Tibial nerve (tissue), 3 donors: ENCODE measurements around the genes RBMX, MAGEC1 and FMR1NB.

- PRO-cap, result no peak
- RAMPAGE, long total RNA, 3 experiments, result no peak in any of the 3 experiments
These were observed 32.8 kb downstream of the PABIR2 start for GRCh38 chrX:134764180-134764547.

DNA sequence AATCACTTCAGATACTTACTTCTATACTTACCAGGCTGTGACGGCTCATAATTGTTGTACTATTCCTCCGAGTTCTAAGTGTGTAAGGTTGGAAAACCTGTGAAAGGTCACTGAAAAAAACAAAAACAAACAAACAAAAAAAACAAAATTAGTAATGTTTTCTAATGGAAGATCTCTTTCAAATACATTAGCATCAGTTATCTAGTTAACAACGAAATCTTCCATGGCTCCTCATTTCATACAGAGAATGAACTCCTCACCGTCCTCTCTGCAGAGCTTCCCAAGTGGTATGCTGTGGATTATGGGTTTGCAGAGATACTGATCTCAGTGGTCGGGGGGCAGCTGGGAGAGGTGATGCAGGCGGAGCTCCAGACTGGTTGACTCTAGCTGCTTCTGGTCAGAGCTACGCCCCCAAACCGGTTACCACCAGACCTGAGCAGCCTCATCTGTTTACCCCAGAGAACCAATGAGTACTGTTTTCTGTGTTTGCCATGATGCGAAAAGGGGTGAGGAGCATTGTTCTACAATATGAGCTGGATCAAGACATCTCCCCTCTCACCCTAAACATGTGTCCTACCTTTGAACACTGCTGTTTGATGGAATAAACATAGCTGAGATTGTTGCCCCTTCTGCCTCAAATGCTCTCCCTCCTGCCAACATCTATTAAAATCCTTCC is 3.1 kb downstream of the PABIR2 start:
- PRO-cap, result no peak
- RAMPAGE, long total RNA, 3 experiments, result no peak in any of the 3 experiments

DNA sequence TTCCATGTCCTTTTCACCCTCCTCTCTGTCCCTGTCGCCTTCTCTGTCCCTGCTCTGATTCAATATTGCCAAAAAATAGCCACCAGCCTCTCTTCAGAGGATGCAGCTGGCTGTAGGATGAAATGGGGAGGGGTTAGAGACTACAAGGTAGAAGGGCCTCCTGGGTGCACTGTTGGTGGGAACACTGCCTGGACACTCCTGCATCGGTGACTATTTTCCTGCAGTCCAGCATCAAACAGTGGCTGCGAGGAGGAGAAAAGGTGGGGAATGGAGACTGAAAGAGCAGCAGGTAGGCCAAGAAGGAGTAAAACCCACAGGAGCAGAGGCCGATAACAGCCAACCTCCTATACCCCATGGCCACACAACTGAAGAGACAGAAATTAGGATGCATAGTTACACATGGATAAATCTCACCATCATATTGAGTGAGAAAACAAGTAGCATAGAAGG is 12.0 kb downstream of the ZNF75D start:
- PRO-cap, result no peak
- RAMPAGE, long total RNA, 3 experiments, result no peak in any of the 3 experiments

- PRO-cap, result no peak
- RAMPAGE, long total RNA, 3 experiments, result start-site peak on the plus strand in 1 of 3 experiments, at chrX:135360516-135360642 at its widest, 6 reads per replicate
These were observed 15.8 kb downstream of the ZNF449 start for GRCh38 chrX:135360142-135360957.

DNA sequence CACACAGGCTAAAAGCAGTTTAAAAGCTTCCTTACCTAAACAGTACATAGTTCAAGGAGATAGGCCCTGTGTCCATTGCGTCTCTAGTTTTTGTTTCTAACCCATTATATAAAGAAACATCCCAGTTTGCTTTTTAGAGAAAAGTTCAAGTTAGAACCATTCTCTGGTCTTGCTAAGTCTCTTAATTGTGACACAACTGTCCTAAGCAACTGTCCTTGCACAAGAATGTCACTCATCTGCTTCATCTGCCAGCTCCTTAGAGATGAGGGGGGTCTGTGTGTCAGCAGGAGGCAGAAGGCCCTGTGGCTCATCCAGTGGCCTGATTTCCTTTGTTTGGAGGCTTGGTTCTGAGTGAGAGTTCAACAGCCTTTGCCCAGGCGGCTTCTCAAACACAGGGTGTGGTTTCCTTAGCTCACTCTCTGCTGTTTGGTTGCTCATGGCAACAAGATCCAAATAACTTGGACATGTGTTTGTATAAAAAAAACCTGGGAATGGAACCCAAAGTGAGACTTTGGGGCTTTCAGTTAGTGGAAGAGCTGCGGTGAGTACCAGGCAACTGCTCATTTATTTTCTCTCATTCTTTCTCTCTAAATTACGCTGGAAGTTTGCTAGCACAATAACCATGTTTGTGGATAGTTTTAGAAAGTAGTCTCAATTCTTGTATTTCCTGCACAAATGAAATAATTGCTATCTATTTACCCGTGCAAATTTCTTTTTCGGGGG is 7.7 kb downstream of the FHL1 start:
- PRO-cap, result bidirectional peak, plus-strand start at position 527 of the sequence, minus-strand start at position 331 of the sequence
- RAMPAGE, long total RNA, 3 experiments, result start-site peak on the plus strand in 3 of 3 experiments, centred at positions 515 to 526 of the sequence, 26 to 1,002 reads per replicate

DNA sequence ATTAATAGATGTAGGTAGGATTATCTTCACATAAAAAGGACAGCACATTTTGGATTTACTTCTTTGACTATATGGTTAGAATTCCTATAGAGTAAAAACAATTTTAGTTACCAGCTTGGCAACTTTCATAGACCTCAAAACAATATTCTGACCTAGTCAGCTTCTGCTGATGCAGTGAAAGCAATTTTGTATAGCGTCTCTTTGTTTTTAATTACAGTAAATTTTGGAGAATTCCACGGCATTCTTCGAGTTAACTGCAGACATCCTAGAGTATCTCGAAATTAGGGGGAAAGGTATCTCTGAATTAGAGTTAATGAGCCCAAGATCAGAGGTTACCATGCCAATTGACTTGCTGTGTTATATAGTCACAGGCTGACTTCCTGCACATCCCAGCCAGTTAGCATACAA is 3.6 kb downstream of the BRS3 start:
- PRO-cap, result no peak
- RAMPAGE, long total RNA, 3 experiments, result no peak in any of the 3 experiments

- PRO-cap, result no peak
- RAMPAGE, long total RNA, 3 experiments, result no peak in any of the 3 experiments
These were observed 58.8 kb downstream of the CD40LG start for GRCh38 chrX:136706863-136707062.

DNA sequence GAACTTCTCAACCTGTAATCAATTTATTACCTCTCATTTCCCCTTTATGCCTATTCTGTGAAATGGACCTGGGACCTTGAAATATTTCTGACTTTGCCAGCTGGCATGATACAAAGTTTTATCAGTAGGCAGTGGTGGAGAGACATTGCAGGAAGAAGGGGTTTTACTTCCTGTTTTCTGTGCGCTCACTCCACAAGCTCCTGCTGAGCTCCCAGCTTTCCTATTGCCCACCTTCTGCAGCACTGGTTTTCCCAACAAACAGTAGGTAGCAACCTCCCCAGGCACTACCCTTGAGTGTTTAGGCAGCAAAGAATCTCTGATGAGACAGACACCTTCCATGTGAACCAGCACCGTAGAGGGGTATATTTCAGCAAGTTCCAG is 3.6 kb upstream of the ARHGEF6 start:
- PRO-cap, result no peak
- RAMPAGE, long total RNA, 3 experiments, result no peak in any of the 3 experiments

DNA sequence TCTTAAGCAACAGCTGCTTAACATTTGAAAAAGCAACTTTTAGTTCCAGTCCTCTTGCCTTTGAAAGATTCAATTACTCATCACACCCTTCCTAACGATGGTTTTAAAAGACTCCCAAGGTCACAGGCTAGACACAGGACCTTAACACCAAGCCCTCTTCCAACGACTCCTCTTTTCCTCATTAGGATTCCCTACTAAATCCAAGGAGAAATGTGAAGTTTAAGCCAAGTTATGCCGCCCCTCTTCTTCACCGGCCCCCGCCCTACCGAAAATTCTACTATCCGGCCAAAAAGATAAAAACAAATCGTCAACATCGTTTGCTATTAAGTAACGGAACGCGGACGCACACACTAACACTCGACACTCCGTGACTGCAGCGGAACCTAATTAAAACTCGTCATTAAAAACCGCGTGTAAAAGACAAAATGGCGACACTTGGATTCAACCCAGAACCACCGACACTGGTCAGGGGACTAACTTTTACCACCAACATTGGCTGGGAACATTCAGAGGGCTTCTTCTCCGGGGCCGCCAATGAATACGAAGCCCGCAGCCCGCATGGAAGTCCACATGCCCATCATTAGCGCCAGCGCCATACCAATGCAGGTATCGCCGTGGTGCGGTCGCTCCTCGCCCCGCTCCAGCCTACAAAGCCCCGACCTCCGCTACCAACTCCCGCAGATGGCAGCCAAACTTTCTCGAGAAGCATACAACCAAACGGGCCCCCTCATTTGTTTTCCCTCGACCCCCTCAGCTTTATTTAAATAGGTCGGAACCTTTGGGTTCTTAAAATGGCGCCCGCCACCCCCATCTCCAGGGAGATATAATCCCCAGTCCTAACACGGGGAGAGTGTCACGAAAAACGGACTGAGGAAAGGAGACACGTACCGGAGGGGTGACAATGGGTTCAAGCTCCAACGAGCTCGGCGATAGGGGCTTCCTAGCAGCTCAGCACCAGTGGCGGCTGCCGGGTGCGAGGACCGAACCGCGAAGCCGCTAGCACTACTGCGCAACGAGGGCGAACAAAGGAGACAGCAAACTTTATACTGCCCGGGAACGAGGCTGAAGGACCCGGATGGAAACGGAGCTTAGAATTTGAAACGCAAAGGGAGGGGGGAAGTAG is at the start of gene RBMX:
Gene RBMX (minus strand): TSS at position 1,017 of the 1,123 bp plus-strand sequence.
- PRO-cap, result unidirectional peak, plus-strand start at position 600 of the sequence; bidirectional peak, plus-strand start outside the sequence, minus-strand start at position 1,017 of the sequence
- RAMPAGE, long total RNA, 3 experiments, result start-site peak on the minus strand in 1 of 3 experiments, centred at position 1,011 of the sequence, 37 reads per replicate

- PRO-cap, result no peak
- RAMPAGE, long total RNA, 3 experiments, result no peak in any of the 3 experiments
These were observed 435.3 kb downstream of the ZIC3 start for GRCh38 chrX:138001290-138001489.

GRCh38 chrX:139726970-139728039 is 19.3 kb upstream of the MCF2 start:
- PRO-cap, result no peak
- RAMPAGE, long total RNA, 3 experiments, result no peak in any of the 3 experiments

GRCh38 chrX:139832029-139832610 is 100.7 kb downstream of the ATP11C start:
- PRO-cap, result no peak
- RAMPAGE, long total RNA, 3 experiments, result no peak in any of the 3 experiments

GRCh38 chrX:140070353-140070779 is 21.1 kb upstream of the ENSG00000230707 start:
- PRO-cap, result no peak
- RAMPAGE, long total RNA, 3 experiments, result no peak in any of the 3 experiments

- PRO-cap, result no peak
- RAMPAGE, long total RNA, 3 experiments, result no peak in any of the 3 experiments
These were observed 622 bp upstream of the SOX3 start for GRCh38 chrX:140505161-140506220.

DNA sequence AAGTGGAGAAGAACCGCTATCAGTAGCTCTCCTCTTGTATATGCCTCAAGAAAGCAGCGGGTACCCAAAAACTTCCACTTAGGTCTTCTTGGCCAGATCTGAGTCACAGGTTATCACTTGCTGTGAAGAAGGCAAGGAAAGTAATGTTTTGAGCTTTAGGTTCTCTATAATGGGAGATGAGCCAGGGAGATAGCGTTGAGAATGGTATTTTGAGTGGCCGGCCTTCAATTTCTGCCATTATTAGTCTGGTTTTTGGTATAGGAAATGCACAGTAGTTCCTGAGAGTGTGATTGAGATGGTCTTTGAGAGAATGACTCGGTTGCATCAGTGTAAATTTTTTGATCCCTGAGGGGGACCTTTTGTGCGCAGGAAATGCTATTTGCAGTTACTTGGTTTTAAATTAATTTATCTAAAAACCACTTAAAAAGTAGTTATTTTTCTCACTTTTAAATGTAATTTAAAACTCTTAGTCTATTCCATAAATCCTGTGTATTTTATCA is 57.2 kb upstream of the SPANXB1 start:
- PRO-cap, result no peak
- RAMPAGE, long total RNA, 3 experiments, result no peak in any of the 3 experiments

DNA sequence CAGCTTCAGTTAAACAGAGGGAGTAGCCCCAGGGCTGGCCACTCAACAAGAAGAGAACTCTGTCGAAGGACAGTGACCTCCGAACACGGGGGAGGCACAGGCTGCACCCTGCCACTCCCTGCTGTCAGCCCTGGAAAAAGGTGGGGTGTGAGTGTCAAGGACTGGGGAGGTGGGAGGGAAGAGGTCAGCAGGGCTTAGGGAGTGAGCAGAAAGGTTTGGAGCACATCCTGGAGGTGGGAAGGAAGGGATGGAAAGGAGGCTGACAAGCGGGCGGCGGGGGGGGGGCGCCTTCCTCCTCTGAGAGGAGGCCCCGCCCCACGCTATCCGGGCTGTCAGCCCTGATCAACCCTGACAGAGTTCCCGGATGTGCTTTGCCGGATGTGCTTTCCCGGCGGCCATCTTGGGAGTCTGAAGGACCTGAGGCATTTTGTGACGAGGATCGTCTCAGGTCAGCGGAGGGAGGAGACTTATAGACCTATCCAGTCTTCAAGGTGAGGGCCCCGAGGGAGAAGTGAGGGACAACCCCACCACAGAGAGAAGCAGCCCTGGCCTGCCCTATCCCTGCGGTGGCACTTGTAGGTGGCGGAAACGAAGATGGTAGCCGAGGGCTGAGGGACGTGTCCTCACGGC is at the start of gene MAGEC1:
Gene MAGEC1 (plus strand): TSS at position 407 of the 630 bp plus-strand sequence.
- PRO-cap, result no peak
- RAMPAGE, long total RNA, 3 experiments, result no peak in any of the 3 experiments

DNA sequence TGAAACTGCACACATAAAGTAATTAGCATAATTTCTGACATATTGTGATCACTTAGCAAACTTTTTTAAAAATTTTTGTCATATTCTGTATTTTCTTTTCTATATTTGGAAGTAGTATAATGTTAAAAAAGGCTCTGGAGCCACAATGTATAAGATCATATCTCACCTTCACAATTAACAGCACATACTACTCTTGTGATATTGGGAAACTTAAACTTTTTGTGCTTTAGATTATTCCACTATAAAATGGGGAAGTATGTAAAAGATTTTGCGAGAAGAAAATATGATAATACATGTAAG is 322.6 kb upstream of the SPANXN4 start:
- PRO-cap, result no peak
- RAMPAGE, long total RNA, 3 experiments, result no peak in any of the 3 experiments

GRCh38 chrX:147180989-147181407 is 366.5 kb upstream of the CXorf51A start:
- PRO-cap, result no peak
- RAMPAGE, long total RNA, 3 experiments, result no peak in any of the 3 experiments

GRCh38 chrX:147981074-147981455 is at the start of gene FMR1NB:
Gene FMR1NB, plus strand, starts transcription at chrX:147981337.
- PRO-cap, result no peak
- RAMPAGE, long total RNA, 3 experiments, result no peak in any of the 3 experiments

DNA sequence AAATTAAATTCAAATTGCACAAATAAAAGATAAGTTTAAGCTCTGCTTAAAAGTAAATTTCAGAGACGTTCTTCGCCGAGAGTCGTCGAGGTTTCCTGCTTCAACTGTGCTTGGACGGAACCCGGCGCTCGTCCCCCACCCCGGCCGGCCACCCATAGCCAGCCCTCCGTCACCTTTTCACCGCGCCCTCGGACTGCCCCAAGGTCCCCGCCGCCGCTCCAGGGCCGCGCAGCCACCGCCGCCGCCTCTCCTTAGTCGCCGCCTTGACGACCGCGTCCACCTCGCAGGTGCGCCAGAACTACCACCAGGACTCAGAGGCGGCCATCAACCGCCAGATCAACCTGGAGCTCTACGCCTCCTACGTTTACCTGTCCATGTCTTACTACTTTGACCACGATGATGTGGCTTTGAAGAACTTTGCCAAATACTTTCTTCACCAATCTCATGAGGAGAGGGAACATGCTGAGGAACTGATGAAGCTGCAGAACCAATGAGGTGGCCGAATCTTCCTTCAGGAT is 70.9 kb downstream of the FMR1NB start:
- PRO-cap, result no peak
- RAMPAGE, long total RNA, 3 experiments, result no peak in any of the 3 experiments